Retinal pigment epithelial cell (primary cell): ENCODE measurements around the gene PLXNA3.

DNA sequence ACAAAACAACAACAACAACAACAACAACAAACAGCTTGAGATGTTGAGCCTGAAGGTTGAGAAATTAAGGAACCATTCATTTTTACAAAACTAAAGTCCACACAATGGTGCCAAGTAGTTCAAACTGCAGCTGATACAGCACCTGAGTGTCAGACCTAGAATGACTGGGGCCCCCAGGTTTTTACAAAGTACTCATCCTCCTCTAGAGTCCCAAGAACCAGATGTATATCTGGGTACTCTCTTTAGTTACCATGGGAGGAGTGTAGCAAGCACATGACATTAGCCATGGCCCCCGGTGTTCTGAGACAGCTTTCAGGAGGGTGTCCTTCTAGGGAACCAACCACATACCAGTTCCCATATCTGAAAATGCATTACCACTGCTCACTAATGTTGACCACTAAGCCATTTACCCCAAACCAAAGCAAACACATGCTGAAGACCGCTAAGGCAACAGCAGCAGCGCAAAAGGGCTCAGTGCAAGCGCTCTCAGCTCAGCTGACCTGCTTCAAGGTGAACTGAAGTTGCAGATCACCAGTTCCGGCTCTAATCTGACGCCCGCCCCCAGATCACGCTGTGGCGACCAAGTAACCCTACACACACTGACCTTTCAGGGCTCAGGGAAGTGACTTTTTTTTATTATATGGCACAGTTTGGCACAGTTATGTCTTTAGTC lies 6.0 kb downstream of the MECP2 start:
- RRBS = no CpG with 5 or more reads among the region's 9 CpGs

GRCh38 chrX:154354769-154355312 lies 19.6 kb downstream of the FLNA start:
- RRBS = no CpG with 5 or more reads among the region's 26 CpGs

GRCh38 chrX:154373077-154374012 lies 1.1 kb downstream of the FLNA start:
- RRBS = no CpG with 5 or more reads among the region's 19 CpGs

- RRBS = 12% methylated on average over 81 of the region's 114 CpGs
Measured at GRCh38 chrX:154457561-154458444, at the start of gene PLXNA3. Gene PLXNA3, plus strand, starts transcription at chrX:154458281.

GRCh38 chrX:154465579-154466643 lies 7.8 kb downstream of the PLXNA3 start:
- RRBS = 86% methylated on average over 16 of the region's 56 CpGs

GRCh38 chrX:154485762-154486319 lies 574 bp downstream of the UBL4A start:
- RRBS = 16% methylated on average over 19 of the region's 43 CpGs

- RRBS = no CpG with 5 or more reads among the region's 17 CpGs
Measured at GRCh38 chrX:154762395-154762685, 324 bp upstream of the DKC1 start.

GRCh38 chrX:154776701-154777924 lies 14.4 kb downstream of the DKC1 start:
- RRBS = no CpG with 5 or more reads among the region's 7 CpGs

DNA sequence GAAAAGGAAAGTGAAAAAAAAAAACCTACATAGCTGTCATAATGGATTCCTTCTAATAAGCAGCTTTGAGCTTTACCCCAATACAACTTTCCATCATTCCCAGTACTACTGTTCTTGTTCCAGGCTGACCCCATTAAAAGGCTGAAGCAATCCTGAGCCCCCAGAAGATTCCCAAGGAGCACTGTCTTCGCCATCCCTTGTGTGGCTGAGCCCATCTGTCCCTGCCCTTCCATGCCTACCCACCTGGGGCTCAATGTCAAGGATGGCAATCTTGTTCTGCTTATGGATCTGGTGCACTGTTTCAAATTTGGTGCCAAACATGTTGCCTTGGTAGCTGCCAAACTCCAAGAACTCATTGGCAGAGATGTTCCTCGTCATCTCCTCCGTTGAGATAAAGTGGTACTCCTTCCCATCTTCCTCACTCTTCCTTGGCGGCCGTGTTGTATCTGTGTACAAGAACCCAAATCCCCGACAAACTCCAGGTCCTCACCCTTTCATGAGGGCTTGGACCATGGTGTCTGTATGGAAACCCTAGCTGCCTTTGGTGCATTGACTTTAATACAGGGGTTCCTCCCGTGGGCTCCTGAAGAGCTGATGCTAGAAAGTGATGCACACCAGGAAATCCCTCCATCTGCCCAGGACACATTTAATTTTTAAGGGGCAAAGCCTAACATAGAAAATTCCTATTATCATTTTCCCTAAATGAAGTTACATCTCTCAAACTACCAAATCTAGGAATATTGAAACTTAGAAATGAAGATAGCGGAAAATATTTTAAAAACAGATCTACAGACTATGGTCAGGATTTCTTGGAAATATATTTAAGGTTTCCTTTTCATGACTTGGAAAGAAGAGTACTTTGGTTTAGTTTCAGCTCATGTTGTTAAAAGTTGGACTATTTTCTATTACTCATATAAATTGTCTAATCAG lies 19.0 kb downstream of the DKC1 start:
- RRBS = no CpG with 5 or more reads among the region's 8 CpGs

DNA sequence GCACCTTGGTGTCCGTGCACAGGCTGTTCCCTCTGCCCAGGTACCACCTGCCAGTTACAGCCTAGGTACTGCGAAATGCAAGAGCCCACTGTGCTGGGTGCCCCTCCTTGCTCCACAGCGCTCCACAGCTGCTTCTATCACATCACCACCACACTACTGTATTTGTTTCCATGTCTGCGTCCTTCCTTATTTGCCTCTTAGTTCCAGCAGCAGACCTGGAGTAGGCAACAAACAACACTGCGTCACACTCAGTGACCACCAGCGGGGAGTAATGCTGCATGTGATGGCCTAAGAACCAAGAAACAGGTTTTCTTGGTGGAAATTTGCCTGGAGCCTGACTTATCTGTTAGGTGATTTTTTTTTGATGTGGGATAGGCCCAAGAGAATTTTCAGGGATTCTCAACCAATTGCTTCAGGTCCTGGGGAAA lies 3.2 kb downstream of the MPP1 start:
- RRBS = no CpG with 5 or more reads among the region's 6 CpGs

DNA sequence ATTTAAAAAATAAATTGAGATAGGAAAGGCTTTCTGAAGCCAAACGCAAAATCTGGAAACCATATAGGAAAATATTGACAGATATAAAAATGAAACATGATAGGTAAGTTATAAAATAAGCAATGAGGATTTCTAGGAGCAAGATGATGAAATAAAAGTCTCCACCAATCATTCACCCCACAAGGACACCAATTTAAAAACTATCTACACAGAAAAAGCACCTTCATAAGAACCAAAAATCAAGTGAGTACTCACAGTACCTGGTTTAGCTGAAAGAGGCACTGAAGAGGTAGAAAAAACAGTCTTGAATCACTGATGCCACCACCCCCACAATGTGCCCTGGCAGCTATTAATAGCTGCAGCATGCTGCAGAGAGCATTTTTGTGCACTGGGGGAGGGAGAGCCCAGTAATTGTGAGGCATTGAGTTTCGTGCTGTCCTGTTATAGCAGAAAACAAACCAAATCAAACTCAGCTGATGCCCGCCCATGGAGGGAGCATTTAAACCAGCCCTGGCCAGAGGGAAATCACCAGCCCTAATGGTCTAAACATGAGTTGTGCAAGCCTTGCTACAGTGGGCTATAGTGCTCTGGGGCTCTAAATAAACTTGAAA lies 106.1 kb upstream of the TMLHE start:
- RRBS = no CpG with 5 or more reads among the region's 3 CpGs